Parietal lobe (tissue), 2 donors: ENCODE data around the gene RSPH4A.

- RAMPAGE, long total RNA, result no peak
Measured at GRCh38 chr6:111837315-111838432, 35.6 kb downstream of the FYN start.

DNA sequence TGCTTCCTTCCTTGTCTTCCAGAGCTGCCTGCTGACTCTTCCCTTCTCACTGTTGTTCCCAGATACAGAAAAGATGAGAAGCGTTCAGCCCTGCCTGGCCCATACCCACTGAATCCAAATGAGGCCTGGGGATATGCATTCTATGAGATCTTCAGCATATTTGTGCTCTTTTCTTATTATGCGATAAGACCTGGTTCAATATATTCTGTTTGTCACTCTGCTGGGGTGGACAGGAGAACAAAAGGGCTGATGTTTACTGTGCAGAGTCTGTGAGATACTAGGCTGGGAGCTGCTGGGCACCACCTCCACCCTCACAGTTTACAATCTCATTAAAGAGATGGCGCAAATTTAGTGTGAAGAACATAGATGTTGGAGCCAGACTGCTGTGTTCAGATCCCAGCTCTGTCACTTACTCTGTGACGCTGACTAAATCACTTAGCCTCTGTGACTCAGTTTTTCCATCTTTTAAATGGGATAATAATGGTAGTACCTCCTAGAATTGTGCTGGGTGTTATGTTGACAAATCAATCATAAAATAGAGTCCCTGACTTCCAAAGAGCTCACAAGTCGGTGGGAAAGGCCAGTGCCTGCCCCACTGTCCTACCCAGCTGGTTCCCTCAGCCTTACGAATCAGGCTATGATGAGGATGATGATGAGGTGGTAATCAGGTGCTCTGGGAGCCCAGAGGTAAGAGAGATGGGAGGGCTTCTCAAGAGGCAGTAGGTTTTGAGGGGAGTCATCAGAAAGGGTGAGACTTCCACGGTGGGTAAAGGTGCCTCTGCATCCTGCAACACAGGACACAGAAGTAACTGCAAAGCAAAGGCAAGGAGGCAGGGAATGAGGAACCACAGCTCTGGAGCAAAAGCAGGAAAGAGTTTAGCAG is 9.1 kb downstream of the FYN start:
- RAMPAGE, long total RNA, result no peak

DNA sequence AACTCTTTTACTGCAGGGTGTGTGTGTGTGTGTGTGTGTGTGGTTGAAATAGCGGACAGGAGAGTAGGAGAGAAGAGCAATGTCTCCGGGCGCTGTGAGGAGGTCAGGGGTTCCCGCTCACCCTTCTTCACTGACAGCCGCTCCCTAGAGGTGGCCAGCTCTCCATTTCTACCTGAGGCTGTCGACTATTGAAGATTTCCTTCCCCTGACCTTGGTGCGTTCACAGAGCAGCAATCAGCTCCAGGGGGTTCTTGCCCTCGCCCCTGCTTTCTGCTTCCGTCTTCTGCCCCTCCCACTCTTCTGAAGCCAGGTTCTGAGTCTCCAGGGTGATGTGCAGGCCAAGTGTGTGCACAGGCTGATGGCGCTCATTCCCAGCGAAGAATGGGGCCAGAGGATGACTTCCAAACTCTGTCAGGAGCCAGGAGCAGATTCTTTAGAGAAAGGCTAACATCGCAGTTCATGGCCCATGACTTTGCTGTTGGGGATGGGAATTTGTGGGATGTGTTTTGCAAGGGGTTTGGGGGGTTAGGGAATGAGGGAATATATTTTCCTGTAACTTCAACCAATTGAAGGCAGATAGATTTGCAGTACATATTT is 56.2 kb upstream of the CCN6 start:
- RAMPAGE, long total RNA, result no peak

DNA sequence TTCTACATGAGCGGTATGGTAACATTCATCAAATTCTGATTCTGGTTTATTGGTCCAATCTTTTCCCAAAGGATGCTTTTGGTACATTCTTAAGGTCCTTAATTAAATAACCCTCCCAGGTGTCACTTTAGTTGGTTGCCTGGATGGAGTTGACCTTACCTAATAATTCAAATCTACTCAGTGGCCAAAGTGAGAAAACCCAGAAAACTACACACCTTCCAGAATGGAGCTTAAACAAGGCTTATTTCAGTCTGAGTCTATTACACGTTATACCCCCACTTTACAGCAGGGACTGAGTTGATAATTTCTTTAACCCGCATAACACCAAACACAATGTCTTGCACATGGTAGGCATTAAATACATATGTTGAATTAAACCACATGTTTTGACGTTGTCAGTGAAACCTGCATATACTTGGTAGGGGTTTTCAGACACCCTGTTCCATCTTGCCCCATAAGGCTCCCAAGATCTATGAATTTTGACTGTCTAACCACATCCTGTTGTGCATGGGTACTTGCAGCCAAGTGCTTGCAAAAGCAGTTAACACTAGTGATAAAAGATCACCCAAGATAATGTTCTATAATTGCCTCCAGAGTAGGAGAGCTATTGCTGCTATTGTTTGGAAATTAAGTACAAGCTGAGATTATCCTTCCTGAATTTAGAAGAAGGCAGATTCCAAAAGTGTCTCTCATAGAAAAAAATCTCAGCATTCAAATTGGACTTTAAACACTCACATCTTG is 26.1 kb upstream of the CCN6 start:
- RAMPAGE, long total RNA, result no peak

GRCh38 chr6:112043069-112044028 is 10.6 kb upstream of the CCN6 start:
- RAMPAGE, long total RNA, result no peak

GRCh38 chr6:112150358-112150728 is 63.0 kb downstream of the FAM229B start:
- RAMPAGE, long total RNA, result no peak

DNA sequence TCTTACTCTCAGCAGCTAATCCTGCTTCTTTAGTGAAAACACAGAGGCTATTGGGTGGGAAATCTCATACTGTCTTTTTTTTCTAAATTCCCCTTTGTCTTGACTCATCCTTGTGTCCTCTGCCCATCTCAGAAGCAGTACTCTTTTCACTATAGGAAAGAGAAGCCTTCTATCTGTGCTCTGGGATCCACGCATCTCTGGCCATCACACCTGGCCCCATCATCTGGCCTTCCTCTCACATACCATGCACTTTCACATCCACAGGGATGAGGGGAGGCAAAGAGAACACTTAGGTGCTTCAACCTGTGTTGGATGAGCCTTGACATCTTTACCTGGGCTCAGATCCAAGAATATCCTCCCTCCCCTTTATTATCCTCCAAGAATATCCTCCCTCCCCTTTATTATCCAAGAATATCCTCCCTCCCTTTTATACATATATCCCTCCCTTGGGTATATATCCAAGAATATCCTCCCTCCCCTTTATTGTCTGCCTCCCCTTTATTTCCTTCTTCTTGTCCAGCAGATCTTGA is 30.4 kb downstream of the LAMA4 start:
- RAMPAGE, long total RNA, result no peak

DNA sequence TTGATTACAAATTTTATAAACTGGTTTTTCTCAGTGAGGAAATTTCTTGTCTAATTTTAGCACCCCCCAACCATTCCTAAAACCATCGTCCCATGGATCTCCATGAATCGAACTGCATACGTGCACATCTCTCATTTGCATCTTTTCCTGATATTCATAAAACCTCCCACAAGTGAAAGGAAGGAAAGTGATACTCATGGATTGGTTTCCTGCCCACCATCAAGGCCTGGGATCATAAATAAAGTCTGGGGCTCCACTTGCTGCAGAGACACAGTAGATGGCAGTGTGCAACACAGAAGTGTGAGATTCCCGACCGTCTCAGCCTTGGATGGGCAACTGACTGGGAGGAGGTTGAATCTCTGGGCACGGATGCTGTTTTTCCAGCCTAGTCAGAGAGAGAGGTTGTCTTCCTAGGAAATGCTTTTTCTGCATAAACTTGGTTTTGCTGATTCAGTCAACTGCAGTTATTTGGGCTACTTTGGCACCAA is 10.0 kb upstream of the RFPL4B start:
- RAMPAGE, long total RNA, result no peak

- RAMPAGE, long total RNA, result no peak
Measured at GRCh38 chr6:113829283-113830105, 27.7 kb upstream of the MARCKS start.

DNA sequence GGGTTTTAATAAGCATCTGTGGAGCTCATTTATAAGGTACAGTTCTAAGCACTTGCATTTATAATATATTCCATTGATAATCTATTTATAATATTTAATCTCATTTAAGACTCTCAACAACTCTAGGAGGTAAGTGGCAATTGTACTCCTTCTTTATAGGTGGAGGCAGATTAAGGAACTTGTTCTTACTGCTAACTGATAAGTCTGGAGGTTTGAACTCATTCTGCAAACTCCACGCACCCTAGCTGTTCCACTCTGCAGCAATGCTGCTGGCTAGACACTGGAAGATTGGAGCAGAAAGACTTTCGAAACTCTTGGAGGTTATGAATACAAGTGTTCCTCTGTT is 765 bp upstream of the HDAC2 start:
- RAMPAGE, long total RNA, result no peak

- RAMPAGE, long total RNA, result no peak
Measured at GRCh38 chr6:114084369-114084575, 113.3 kb upstream of the HDAC2 start.

GRCh38 chr6:114228757-114228956 is 114.2 kb downstream of the HS3ST5 start:
- RAMPAGE, long total RNA, result no peak

DNA sequence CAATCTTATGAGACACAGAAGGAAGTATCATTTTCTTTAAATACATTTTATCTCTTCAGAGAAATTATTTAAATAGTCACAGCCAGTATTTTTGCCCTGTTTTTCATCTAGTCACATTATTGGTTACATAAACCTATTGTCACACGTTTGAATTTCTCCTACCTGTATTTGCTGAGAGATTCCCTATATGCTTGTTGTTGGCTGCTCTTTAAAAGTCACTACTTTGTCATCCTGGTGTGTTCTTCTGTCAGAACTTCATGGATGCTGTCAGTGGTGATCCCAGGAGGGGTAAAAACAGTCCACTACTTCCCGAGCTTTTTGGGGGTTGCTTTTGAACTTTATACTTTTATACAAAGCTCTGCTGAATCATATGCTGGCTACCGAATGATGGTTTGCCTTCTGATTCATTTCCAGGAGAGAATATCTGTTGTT is 32.5 kb upstream of the COL10A1 start:
- RAMPAGE, long total RNA, result no peak

DNA sequence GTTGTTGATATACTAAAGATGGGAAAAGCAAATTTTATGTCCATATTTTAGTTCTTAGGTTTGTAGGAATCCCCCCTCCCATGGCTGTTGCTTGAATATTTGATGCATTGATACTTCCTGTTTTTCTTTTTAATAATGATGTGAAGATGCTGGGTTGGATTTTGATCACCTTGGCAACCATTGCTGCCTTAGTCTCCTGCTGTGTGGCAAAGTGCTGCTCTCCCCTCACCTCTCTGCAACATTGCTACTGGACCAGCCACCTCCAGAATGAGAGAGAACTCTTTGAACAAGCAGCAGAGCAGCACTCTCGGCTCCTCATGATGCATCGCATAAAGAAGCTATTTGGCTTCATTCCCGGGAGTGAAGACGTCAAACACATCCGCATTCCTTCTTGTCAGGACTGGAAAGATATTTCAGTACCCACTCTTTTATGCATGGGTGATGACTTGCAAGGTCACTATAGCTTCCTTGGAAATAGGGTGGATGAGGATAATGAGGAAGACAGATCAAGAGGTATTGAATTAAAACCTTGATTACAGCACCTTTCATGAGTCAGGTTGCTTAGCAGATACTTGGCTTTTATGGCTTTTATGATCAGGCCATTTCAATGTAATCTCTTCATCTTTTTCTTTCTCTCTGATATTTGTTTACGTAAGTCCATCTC is 4.3 kb downstream of the CALHM4 start:
- RAMPAGE, long total RNA, result no peak

DNA sequence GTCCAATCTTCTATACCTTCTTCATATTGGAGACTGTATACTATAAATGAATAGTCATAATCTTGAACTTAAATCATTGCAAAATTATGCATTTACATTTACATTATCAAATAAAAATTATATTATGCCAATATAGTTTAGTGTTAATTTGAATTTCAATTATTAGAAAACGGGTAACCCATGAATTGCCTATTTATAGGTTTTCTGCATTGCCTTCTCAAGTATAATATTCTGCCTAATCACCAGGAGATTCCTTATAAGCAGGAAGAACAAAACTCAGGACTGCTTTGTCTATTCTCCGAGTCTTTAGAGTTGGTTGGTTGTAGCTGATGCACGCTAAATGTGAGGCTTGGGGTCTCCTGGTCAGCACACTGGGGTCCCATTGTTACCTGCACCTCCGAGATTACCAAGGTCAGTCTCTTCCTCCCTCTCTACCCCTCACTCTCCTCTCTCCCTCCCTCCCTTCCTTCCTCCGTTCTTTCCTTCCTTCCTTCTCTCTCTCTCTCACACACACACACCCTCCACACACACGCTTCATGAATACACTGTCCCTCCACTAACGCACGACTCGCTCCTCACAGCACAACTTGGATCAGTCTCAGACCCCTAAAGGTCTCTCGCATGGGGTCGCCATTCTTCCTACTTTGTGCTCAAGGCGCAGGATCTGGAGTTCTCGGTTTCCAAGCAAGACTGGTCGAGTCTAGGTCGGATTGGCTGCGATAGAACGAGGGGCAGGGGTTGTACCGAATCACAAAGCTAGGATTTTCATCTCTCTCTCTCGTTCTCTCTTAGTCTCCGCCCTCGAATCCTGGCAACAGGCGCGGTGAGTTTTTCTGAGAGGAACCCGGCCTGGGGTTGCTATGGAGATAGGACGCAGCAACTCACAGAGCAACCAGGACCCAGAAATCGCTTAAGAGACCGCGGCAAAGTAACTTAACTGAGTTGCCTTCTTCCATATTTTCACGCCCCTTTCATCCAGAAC is at the start of gene RSPH4A:
Gene RSPH4A (plus strand): TSS at position 861 of the 982 bp plus-strand sequence.
- RAMPAGE, long total RNA, result no peak

DNA sequence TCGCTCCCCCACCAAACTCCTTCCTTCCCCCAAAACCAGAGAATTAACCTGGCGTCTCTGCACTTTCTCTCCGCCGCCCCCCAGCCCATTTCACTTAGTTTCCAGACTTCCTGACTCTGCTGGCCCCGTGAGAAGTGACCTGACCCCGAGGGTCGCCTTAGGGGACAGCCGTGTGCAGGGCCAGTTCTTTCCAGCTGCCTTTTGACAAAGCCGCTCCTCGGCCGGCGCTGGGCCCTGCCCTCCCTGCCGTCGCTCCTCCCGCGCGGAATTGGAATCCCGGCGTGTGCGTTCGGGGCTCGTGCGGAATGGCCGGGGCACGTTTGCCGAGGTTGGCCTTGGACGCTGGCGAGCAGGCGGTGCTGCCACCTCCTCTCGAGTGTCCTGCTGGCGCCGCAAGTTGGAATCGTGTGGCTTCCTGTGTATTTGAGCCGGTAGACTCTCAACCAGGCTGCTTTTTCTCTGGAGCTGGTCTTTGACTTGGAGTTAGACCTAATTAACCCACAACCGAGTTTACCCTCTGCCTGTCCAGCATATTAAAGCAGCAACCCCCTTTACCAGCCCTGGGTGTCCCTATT is 716 bp downstream of the DCBLD1 start:
- RAMPAGE, long total RNA, result no peak

- RAMPAGE, long total RNA, result no peak
Measured at GRCh38 chr6:117485316-117485858, 2.9 kb downstream of the DCBLD1 start.

GRCh38 chr6:117549280-117549978 is 52.9 kb downstream of the GOPC start:
- RAMPAGE, long total RNA, result no peak

DNA sequence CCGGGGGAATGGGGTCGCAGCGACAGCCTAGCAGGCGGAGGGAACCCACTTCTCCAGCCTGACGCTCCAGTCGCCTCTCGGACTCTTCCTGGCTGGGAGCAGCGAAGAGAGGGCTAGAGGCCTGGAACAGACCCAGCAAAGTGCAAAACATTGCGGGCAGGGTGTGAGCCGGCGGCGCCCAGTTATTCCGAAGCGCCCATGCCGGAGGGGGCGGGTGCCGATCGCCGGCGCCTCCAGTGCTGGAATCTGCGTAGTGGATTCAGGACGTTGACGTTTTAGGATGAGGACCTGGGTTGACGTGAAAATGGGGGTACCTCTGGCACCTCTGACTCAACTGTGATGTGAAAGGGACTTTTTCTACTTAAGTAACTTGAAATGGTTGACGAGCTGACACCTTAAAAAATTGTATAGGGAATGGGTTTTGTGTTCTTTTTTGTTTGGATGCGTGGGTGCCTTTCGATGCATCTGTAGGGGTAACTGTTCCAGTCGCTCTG is 1.4 kb downstream of the SLC35F1 start:
- RAMPAGE, long total RNA, result no peak

- RAMPAGE, long total RNA, result no peak
Measured at GRCh38 chr6:118295247-118295871, 252.7 kb upstream of the PLN start.